Epithelial cell of esophagus (primary cell): Measurements from ENCODE around the genes STRIP2 and SMKR1.

DNA sequence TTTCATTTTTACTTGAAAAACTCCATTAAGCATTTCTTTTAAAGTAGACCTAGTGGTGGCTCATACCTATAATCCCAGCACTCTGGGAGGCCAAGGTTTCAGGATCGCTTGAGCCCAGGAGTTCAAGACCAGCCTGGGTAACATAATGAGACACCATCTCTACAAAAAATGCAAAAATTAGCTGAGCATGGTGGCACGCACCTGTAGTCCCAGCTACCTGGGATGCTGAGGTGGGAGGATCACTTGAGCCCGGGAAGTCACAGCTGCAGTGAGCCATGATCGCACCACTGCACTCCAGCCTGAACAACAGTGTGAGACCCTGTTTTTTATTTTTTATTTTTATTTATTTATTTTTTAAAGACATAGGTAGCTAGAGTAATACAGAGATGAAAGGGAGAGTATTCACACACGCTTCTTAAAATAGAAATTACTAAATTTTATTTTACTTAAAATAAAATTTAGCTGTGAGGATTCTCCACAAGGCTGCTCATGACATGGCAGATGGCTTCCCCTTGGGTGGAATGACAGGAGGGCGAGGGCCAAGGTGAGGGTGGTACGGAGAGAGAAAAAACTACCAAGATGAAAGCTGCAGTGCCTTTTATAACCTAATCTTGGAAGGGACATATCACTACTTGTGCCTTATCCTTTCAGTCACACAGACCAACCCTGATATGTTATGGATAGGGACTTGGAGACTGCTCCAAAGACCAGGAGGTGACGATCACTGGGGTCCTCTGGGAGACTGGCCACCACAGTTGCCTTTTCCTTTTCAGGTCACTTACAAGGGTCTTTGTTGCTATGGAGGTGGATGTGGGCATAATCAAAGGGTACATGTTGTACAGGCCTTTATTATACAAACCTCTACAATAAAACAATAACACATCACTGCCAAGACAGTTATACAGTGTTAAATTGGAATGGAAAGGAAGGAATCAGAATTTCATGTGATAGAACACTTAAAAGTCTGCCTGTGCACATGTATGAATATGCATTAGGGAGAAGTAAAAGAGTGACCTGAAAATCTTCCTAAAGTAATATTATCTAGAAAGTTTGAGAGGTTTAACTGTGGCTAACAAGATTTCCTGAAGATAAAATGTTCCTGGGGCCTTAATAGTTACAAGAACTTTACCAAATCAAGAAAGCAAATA lies 12.3 kb upstream of the GARIN1A start:
- RRBS = no CpG with 5 or more reads among the region's 8 CpGs

DNA sequence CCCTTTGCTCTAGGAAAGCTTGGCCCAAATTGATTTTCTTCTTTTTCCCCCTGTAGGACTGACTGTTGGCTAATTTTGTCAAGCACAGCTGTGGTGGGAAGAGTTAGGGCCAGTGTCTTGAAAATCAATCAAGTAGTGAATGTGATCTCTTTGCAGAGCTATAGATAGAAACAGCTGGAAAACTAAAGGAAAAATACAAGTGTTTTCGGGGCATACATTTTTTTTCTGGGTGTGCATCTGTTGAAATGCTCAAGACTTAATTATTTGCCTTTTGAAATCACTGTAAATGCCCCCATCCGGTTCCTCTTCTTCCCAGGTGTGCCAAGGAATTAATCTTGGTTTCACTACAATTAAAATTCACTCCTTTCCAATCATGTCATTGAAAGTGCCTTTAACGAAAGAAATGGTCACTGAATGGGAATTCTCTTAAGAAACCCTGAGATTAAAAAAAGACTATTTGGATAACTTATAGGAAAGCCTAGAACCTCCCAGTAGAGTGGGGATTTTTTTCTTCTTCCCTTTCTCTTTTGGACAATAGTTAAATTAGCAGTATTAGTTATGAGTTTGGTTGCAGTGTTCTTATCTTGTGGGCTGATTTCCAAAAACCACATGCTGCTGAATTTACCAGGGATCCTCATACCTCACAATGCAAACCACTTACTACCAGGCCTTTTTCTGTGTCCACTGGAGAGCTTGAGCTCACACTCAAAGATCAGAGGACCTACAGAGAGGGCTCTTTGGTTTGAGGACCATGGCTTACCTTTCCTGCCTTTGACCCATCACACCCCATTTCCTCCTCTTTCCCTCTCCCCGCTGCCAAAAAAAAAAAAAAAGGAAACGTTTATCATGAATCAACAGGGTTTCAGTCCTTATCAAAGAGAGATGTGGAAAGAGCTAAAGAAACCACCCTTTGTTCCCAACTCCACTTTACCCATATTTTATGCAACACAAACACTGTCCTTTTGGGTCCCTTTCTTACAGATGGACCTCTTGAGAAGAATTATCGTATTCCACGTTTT lies 5.5 kb downstream of the OPN1SW start:
- RRBS = no CpG with 5 or more reads among the region's 7 CpGs

GRCh38 chr7:128773508-128773933 lies 2.1 kb downstream of the OPN1SW start:
- RRBS = no CpG with 5 or more reads among the region's 12 CpGs

DNA sequence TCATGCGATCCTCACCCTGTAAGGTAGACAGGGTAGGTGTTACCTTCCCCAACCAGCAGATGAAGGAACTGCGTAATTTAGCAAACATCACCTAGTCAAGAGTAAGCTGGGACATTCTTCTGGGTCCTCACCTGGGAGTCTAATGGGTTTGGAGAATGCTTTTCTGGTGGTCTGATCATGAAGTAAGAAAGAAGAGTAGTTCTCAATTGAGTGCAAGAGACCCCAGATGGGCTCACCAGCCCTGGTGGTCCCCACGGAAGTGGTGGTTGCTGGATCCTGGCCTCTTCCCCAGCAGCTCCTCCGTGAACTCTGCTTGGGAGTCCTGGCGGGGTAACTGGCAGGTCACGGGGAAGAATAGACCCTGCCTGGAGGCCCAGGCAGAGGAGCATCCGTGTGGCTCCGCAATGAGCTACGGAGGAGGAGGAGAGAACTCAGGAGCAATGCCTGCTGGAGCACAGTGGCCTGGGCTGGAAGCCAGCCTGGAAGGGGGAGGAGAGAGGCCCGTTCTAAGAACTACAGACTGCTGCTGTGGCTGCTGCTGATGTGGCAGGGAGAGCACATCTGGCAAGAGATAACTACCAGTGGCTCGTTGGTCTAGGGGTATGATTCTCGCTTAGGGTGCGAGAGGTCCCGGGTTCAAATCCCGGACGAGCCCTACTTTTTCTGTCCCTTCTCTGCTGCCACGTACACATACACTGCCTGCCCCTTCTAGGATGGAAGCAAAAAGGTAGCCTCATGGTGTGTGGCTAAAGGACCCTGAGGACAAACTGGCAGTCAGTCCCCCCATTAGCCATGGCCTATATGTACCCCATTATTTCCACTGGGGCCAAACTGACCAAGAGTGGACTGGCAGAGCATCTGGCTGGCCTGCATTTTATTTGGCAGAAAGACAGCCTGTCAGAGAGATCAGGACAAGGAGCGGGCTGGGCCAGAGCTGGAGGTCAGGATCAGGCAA lies 7.5 kb upstream of the OPN1SW start:
- RRBS = no CpG with 5 or more reads among the region's 18 CpGs

- RRBS = no CpG with 5 or more reads among the region's 11 CpGs
Observed at GRCh38 chr7:128811693-128812476, 18.3 kb upstream of the FLNC start.

- RRBS = no CpG with 5 or more reads among the region's 7 CpGs
Observed at GRCh38 chr7:128835794-128836342, 5.7 kb downstream of the FLNC start.

DNA sequence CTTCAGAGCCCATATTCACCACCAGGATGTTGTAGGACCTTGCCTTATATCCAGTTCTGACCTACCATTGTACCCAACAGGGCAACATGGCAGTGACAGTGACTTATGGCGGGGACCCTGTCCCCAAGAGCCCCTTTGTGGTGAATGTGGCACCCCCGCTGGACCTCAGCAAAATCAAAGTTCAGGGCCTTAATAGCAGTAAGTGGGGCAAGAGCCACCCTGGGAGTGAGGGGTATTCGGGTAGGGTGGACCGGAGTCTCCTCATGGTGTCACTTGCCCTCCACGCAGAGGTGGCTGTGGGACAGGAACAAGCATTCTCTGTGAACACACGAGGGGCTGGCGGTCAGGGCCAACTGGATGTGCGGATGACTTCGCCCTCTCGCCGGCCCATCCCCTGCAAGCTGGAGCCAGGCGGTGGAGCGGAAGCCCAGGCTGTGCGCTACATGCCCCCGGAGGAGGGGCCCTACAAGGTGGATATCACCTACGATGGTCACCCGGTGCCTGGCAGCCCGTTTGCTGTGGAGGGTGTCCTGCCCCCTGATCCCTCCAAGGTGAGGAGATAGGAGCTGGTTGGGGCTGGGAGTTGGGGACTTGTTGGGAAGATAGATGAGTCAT lies 13.6 kb downstream of the FLNC start:
- RRBS = 93% methylated on average over 6 of the region's 18 CpGs

GRCh38 chr7:128844331-128844683 lies 14.1 kb downstream of the FLNC start:
- RRBS = no CpG with 5 or more reads among the region's 2 CpGs

GRCh38 chr7:128940444-128941395 lies 3.0 kb downstream of the IRF5 start:
- RRBS = no CpG with 5 or more reads among the region's 22 CpGs

DNA sequence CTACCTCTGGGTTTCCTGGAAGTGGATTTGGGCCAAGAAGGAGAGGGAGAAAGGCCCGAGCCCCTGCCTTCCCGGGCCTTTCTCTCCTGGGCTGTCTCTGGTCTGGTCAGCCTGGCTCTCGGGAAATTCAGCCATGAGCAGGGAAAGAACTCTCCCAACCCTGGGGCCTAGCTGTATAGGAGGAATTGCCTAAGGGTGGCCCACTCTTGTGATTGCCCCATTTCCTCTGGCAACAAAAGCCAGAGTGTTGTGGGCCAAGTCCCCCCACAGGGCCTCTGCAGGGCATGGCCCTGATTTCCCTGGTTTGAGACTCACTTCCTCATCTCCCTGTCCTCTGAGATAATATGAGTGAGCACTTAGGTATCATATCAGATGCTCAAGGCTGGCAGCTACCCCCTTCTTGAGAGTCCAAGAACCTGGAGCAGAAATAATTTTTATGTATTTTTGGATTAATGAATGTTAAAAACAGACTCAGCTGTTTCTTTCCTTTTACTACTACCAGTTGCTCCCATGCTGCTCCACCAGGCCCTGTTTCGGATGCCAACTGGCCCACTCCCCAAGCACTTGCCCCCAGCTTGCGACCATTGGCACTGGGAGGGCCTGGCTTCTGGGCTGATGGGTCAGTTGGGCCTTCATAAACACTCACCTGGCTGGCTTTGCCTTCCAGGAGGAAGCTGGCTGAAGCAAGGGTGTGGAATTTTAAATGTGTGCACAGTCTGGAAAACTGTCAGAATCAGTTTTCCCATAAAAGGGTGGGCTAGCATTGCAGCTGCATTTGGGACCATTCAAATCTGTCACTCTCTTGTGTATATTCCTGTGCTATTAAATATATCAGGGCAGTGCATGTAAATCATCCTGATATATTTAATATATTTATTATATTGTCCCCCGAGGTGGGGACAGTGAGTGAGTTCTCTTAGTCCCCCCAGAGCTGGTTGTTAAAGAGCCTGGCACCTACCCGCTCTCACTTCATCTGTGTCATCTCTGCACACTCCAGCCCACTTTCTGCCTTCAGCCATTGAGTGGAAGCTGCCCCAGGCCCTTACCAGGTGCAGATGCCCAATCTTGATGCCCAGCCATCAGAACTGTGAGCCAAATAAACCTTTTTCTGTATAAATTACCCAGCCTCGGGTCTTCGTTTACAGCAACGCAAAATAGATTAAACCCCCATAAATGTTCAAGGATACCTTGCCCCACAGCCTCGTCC lies 11.6 kb downstream of the IRF5 start:
- RRBS = no CpG with 5 or more reads among the region's 11 CpGs

- RRBS = 24% methylated on average over 7 of the region's 71 CpGs
Observed at GRCh38 chr7:129126152-129126918, 18.2 kb upstream of the TSPAN33 start.

- RRBS = no CpG with 5 or more reads among the region's 2 CpGs
Observed at GRCh38 chr7:129201297-129201656, 12.8 kb downstream of the SMO start.

- RRBS = no CpG with 5 or more reads among the region's 6 CpGs
Observed at GRCh38 chr7:129278825-129279397, 54.1 kb downstream of the AHCYL2 start.

- RRBS = no CpG with 5 or more reads among the region's 5 CpGs
Observed at GRCh38 chr7:129410356-129410608, 23.9 kb upstream of the STRIP2 start.

GRCh38 chr7:129433807-129434973 lies at the start of gene STRIP2:
STRIP2 (plus strand) TSS chr7:129434432.
- RRBS = 3% methylated on average over 35 of the region's 101 CpGs

GRCh38 chr7:129501850-129503084 lies at the start of gene SMKR1:
SMKR1 (plus strand) TSS chr7:129502531.
- RRBS = 2% methylated on average over 69 of the region's 123 CpGs

DNA sequence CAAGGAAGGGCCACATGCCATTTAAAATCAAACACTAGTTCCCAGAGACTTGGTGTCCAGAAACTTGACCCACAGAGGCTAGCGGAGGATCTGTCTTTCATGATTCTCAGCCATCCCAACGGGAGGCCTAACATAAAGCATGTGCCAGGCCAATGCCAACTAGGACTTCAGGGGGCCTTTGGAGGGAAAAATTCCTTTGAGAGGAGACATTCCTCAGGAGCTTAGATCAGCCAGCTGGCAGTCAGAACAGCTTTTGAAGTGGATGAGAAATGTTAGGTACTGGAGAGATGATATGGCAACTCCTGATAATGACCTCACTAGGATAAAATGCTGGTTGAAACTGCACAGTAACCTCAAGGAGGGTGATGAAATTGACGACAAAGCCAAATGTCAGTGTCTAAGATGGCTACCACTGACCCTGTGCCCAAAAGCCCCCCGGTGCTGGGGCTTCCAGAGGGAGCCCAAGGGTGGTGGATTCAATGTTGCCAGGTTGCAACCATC lies 121.4 kb downstream of the UBE2H start:
- RRBS = no CpG with 5 or more reads among the region's 4 CpGs

GRCh38 chr7:129834315-129835081 lies 118.3 kb downstream of the UBE2H start:
- RRBS = no CpG with 5 or more reads among the region's 11 CpGs

DNA sequence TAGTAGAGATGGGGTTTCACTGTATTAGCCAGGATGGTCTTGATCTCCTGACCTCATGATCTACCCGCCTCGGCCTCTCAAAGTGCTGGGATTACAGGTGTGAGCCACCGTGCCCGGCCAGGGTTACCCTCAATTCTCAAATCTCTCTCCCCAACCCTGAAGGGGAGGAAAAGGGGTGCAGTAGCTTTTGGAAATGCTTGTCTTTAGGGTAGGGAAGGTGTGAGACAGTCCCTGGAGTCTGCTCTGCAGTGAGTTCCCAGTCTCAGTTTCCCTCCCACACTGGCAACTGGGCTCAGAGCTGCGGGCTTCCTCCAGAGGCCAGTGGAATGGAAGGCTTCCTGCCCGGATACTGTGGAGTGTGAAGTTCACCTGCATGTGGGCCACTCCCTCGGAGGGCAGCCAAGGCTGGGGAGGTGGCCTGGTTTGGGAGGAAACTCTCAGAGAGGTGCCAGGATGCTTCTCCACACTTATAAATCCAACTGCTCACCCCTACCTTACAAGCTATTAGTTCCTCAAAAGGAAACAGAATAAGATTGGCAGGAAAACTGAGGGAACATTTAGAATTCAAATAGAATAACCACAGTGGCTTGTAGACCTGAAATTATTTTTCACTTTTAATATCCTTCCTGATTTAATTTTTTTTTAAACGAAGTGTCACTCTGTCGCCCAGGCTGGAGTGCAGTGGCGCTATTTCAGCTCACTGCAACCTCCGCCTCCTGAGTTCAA lies 18.0 kb upstream of the UBE2H start:
- RRBS = no CpG with 5 or more reads among the region's 11 CpGs

GRCh38 chr7:130133370-130134518 lies 63.4 kb downstream of the KLHDC10 start:
- RRBS = no CpG with 5 or more reads among the region's 6 CpGs